ENCODE measurements around the genes FGF9 and TNFRSF19.

DNA sequence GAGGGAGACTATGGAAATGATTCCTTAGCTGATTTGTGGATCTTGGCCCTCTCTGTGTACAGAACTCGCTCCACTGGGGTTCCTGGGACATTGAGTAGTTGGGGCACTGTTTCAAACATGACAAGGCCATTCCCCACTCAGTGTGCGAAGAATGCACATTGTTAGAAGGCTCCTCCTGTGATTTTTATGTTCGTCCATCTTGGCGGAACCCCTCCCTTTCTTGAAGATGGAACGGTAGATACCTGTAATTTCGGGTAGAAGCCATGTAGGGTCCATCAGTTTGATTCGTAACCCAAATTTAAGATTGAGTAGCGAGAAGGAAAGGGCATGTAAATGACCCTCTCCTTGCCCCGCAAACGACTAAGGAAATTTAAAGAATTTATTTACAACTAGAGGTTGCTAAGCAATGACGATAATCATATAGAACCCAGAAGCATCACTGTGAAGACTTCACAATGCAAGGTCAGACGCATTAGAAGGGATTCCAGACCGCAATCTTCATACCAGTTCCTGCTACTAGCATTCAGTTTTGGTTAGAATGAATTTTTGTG, 620 bp upstream of the ZDHHC20 start:
- PRO-cap, result no peak

DNA sequence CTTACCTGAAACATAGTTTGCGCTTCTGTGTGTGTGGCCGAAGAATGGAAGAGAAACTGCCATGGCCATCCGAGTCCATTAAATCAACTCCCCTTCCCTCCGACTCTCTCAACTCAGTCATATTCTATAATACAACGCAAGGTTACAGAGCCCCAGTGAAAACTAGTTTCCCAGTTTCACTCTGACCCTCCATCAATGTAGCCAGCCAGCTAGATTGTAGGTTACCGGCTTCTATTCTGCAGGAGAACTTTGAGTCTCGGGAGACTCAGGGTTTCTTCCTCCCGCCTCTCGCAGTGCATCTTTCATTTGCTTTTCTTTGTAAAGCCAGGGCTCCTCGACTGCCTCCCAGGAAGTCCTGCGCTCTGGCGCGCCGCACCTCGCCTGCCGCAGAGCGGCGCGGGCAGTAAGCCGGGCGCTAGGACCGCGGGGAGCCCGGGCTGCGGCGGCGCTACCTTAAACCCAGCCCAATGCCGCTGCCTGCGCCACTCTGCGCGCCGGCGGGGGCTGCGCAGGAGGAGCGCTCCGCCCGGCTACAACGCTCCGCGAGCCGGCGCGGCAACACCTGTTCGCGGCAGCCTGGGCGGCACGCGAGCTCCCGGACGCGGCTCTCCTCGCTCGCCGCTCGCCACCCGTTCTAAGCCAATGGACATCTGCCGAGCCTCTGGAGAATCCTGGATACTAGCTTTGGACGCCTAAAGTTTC, at the start of gene FGF9:
Gene FGF9 (plus strand): TSS at position 482 of the 702 bp plus-strand sequence.
- PRO-cap, result bidirectional peak, plus-strand start at position 485 of the sequence, minus-strand start at position 308 of the sequence

- PRO-cap, result bidirectional peak, plus-strand start at chr13:21675357, minus-strand start at chr13:21675356
Measured at GRCh38 chr13:21675085-21676139, 4.5 kb downstream of the FGF9 start.

DNA sequence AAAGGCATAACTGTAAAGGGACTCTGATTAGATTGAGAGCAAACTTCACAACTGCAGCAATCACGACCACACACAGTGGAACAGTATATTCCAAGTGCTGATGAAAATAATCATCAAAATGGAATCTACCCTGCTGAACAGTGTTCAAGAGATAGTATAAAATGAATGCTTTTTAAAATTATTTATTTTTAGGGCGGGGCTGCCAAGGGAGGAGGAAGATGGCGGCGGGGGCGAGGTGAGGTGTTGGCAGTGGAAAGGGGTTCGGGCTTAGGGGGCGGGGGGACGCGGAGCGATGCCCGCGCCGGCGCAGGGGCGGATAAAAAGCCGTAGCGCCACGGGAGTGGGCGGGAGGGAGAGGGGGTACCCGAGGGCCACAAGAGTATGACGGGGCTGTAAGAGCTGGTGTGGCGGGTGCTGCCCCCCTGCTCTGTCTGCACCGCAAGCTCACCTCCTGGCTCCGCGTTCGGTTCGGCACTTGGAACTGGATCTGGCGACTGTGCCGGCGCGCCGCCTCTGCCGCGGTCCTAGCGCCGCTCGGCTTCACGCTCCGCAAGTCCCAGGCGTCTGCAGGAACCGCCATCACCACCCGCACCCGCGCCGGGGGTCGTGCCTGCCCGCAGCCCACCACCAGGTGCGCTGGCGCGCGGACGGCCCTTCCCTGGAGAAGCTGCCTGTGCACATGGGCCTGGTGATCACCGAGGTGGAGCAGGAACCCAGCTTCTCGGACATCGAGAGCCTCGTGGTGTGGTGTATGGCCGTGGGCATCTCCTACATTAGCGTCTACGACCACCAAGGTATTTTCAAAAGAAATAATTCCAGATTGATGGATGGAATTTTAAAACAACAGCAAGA, 265.3 kb upstream of the SGCG start:
- PRO-cap, result no peak

DNA sequence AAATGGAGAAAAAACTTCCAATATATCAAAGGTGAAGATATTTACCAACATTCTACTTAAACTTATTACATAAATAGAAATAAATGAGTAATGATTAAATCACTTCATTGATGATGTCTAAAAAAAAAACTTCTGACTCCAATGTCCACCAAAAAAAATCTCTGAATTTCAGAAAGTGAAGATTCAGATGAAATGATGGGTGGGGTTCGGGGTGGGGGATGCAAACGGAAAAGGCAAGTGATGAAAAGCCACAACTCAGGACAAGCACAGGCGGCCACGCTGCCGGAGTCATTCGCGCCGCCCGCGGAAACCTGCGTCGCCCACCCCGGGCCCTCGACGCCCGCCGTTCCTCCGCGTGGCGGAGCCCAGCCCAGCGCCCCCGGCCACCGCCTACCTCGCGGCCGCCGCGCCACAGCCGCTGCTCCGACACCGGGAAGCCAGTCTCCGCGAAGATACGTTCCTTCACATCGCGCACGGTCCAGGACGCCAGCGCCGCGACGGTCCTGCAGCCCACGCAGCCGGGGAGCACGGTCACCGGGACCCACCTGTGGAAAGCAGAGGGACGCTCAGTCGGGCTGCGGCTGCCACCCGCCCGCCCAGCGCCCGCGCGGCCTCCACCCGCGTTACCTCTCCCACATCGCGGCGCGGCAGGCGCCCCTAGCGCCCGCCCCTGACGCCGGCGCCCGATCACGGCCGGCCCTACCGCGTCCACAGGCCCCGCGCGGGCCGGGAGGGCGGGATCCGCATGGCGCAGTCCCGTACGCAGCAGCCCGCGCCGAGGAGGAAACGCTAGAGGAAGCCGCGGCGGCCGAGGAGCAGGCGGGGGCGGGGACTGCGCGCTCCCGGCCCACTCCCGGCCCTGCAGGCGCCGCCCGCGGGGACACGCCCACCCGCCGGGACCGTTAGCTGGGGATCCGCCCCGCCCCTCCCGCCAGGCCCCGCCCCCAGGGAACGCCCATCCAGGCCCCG, 58.5 kb downstream of the SACS start:
- PRO-cap, result unidirectional peak, plus-strand start at position 251 of the sequence; bidirectional peak, plus-strand start outside the sequence, minus-strand start at position 672 of the sequence

GRCh38 chr13:23470707-23471048, 37.2 kb upstream of the SACS start:
- PRO-cap, result no peak

DNA sequence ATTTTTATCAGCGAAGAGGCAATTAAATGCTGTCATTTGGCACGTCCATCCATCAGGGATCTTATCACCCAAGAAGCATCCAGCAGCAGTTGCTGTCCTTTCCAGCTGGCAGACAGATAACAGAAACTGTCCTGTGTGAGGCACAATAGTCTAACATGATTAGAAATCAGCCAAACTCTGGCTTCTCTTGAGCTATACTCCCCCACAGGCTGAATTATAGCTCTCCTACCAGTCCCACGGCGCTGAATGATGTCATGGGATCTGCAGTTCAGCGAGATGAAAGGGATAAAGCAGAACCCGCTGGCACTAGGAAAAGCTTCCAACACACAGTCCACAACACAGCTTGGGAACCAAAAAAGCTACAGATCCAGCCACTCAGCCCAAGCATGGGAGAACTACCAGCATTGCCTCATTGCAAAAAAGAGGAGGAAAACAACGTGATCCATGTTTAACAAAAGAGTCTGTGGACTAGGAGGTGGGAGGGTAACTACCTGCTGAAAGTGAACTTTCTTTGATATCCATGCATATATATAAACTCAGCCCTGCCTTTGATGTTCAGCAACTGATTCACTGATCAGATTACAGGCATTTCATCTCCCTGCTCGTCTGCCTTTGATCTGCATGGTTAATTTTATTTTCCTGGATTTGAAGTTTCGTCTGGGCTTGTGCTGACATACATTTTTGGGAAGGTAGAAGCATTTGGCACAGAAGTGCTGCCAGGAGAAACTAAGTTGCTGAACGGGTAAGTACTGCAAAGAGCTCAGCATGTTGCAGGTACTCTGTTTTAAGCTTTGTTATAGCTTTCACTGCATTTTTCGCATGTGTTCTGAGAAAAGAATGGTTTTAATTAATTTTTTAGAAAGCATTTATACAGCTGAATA, at the start of gene TNFRSF19:
Gene TNFRSF19 (plus strand): TSS at position 306 of the 881 bp plus-strand sequence.
- PRO-cap, result no peak

DNA sequence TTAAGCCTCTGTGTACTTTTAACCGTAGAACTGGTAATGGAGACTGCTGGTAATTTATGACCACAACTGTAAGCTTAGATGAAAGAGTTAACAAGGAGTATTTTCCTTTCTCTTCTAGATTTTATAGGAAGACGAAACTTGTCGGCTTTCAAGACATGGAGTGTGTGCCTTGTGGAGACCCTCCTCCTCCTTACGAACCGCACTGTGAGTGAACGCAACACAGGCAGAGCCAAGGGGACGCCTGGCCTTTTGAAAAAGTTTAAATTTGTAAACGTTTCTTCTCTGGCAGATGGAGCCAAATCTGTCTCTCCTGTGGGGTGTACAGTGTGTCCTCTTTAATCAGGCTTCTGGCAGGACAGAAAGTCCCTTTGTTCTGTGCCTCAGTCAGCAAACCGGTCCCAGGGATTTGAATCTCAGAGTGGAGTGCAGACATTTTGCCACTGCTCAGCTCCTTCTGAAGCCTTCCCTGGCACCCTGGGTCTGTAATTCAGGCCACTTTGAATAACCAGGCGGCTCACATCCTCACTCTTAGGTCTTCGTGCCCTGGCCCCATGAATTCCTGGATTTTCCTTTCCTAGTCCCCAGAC, 56.5 kb downstream of the TNFRSF19 start:
- PRO-cap, result no peak

- PRO-cap, result no peak
Measured at GRCh38 chr13:23945708-23946094, 56.5 kb upstream of the MIPEP start.

DNA sequence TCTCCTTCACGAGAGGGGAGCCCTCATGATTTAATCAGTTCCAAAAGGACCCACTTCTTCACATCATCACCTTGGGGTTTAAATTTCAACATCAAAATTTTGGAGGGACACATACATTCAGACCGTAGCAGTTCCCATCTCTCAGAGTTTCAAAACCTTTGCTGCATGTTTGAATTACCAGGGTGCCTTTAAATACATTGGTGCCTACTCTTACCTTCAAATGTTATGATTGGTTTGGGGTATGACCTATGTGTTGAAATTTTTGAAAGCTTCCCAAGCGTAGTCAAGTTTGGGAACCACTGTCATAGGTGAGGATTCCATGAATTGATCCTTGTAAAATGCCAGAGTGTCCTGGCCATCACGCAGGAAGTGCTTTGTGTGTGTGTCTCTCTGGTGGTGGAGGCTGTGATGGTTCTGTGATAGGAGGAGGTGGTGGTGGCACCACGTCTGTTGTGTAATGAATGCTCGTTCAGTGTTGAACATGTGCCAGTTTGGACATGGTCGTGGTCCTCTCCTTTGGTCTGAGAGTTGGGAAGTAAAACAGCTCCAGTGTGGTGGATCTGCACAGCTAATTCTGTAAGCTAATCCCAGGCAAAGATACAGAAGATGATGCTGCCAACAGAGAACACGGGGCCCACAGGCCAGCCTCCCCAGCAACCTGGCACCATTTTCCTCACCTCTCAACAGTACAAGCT, 6.5 kb downstream of the SPATA13 start:
- PRO-cap, result no peak

DNA sequence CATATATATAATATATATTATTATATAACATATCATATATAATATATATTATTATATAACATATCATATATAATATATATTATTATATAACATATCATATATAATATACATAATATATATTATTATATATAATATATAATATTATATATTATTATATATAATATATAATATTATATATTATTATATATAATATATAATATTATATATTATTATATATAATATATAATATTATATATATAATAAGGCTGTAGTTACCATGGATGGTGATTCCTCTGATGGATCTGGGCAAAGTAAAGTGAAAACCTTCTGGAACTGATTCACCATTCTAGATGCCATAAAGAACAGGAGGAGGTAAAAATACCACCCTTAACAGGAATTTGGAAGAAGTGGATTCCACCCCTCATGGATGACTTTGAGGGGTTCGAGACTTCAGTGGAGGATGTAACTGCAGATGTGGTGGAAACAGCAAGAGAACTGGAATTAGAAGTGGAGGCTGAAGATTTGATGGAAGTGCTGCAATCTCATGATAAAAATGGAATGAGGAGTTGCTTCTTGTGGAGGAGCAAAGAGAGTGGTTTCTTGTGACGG, 29.7 kb downstream of the SPATA13 start:
- PRO-cap, result no peak

DNA sequence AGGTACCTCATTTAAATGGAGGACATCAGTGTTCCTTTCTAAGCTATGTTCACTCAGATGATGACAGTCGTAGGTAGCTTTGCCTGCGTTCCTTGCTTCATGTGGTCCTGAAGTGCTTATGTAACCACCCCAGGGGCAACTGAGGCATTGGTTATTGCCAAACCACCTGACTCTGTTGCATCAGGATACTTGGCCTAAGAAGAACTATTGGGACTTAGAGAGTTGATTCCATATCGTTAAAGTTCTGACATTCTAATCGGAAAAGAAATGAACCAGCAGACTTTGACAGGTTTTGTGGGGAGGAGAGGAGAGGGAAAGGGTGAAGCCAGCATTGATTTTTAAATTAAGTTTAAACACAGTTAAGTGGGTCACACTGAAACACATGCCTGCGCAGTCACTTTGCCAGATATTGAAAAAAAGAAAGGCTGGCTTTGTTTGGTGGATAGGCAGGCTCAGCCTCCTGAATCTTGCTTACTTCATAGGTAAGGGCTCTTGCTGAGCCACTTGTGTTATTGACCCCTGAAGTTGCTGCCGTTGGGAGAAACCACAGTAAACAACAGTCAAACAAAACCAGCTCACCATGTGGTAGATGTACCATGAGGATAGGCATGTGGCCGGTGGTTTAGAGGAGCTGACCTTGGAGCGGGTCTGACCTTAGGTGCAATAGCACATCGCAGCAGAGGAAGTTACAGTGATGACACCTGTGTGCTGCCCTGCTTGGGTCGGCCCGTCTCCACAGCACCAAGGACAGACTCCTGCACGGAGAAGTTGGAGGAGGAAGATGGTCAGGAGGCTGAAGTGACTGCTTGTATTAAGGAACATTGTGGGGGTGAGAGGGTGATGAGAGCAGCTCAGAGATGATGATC, 52.0 kb downstream of the SPATA13 start:
- PRO-cap, result no peak

DNA sequence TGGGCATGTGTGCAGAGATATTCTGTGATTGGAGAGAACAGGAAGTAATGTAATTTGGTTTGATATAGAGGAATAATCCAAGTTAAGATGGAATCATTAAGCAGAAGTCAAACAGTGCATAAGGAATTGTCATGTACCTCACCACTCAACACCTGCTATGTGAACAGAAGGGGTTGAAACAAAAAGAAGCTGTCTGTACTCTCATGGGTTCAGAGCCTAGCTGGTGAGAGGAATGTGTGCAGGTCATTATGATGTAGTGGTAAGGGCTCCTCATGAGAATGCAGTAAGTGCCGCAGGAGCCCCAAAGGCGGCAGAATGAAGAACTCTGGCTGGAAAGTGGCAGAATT, 69.5 kb downstream of the SPATA13 start:
- PRO-cap, result no peak

- PRO-cap, result no peak
Measured at GRCh38 chr13:24260553-24261593, 48.5 kb upstream of the C1QTNF9 start.

- PRO-cap, result no peak
Measured at GRCh38 chr13:24289738-24290271, 19.6 kb upstream of the C1QTNF9 start.

DNA sequence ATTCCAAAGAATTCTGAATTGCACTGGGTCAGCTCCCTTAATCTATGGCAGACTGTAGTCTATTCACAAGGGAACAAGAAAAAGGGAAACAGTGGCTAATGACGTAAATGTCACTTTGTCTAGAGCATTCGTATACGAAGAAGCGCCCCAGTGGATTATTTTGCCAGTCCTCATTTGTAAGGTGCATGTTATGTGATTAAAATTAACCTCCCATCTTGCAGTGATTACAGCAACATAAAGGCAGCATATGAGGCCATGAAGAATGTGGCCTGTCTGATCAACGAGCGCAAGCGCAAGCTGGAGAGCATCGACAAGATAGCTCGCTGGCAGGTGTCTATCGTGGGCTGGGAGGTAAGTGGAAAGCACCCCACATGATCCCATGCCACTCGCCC, 14.9 kb upstream of the C1QTNF9 start:
- PRO-cap, result no peak

GRCh38 chr13:24307045-24308117, 2.0 kb upstream of the C1QTNF9 start:
- PRO-cap, result no peak

DNA sequence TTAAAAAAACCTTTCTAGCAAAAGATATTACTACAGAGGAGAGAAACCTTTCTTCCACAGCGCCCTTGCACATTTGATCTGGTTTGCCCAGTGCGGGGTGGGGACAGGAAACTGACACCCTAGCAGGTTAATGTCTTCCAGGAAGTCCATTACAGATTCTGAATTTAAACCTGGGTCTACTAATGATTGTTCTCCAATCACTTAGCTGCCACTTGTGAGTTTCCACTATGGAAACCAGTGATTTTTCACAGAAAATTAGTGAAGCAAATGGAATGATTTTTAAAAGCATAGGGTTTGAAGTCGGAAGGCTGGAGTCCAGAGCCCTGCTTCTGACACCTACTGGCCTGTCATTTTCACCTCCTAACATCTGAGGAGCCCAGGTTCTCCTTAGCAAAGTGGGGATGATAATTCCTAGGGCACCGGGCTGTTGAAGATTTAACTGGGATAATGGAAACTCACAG, 53.6 kb upstream of the ATP12A start:
- PRO-cap, result no peak

DNA sequence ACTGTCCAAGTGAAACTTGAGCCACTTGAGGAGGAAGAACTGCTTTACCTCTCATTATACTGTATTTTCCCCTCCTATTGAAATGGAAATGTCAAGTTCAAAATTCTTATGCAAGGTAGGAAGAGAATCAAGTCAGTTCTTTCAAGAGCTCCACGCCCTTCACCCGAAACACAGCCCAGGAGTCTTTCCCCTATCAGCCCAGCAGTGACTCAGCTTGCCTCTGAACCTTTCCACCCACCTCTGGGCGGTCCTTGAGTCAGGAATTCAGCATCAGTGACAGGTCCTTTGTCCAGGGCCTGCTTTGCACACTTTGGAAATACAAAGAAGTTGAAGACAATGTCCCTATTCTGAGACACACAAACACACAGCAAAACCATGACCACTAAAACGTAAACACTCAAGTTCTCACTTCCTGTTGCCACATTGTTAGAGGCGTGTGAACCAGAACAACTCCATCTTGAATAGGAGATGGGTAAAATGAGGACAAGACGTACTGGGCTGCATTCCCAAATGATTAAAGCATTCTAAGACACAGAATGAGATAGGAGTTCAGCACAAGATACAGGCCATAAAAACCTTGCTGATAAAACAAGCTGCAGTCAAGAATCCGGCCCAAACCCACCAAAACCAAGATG, 49.4 kb upstream of the ATP12A start:
- PRO-cap, result no peak

DNA sequence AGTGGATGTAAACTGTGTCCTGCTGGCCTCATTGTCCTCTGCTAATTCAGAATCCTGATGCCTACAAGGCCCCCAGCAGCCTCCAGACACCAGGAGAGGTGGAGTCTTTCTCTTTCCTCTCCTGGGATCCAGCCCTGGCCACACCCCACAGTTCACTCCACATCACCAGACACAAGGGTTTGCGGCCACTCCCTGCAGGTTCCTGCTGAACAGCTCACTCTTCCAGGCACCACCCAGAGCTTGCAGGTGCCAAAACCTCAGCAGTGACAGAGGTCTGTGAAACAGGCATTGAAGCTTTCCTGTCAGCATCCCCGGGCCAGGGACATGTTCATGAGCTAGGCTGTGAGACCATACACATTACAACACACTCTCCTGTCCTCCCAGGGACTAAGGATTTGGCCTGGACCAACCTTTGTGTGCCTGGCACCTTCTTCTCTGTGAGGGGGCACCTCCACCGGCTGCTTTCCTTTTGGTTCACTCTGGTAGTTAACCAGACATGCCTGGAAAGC, 11.2 kb upstream of the ATP12A start:
- PRO-cap, result no peak

Measured in NALM6 (cell line).